ENCODE data around the genes VAPB and STX16.

DNA sequence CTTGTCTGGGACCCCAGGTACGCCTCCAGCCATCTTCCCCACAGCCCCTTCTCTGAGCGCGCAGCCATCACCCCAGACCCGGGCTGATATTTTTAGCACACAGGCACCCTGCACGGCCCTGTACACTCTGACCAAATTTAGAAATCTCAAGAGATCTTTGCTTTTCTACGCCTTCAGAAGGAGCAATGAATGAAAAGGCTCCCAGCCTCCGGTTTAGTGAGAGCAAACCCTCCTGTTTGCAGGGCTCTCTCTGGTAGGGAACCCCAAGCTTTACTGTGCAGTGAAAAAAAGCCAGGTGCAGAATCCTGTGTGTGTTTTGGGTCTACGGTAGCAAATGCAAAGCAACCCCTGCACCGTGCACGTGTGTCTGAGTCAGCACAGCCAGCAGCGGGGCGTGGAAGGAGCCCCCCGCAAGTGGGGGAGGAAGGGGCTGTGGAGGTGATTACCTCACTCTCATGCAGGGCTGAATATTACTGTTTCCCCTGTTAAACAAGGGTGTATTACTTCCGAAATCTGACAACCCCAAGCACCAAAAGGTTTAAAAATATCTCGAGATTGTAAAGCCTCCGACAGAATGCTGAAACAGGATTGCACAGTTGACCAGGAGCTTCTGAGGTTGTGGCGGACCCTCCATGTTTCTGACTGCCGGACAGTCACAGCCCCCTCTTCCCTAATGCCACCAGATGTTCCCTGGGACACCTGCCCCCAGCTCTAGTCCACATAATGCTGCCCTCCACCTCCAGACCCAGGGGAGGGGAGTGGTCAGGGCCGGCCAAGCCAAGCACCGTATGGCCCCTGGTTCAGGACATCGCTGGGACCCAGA, 44.1 kb downstream of the CTCFL start:
- PRO-cap, 2 experiments = no peak in any of the 2 experiments

- PRO-cap, 2 experiments = no peak in any of the 2 experiments
Measured at GRCh38 chr20:57531941-57532513, 7.1 kb upstream of the CTCFL start.

DNA sequence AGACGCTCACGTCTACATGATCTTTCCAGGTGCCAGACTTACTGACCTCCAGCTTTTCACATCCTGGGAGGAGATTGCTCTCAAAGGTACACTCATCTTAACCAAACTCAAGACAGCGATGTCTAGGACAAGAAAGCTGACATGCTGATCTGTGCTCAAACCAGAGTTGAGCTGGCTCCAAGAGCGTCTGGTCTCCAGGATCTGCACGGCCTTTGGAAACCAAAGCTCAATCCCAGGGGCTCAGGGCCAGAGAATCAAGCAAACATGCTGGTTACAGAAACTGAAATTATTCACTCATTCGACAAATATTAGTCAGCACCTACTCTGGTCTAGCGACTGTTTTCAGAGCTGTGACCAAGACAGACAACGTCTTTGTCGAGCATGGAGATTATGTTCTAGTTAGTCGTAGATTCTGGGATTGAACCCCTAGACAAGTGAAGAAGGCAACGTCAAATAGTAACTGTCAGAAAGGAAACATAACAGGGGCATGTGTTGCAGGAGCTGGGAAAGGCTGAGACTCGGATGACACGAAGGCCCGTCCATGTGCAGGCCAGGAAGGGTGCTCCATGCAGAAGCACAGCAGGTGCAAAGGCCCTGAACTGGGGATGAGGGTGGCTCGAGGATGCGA, 12.7 kb upstream of the PCK1 start:
- PRO-cap, 2 experiments = no peak in any of the 2 experiments

GRCh38 chr20:57563926-57564477, 3.1 kb downstream of the PCK1 start:
- PRO-cap, 2 experiments = no peak in any of the 2 experiments

- PRO-cap, 2 experiments = no peak in any of the 2 experiments
Measured at GRCh38 chr20:57593574-57594443, 26.4 kb downstream of the ZBP1 start.

- PRO-cap, 2 experiments = no peak in any of the 2 experiments
Measured at GRCh38 chr20:57618771-57619857, 1.1 kb downstream of the ZBP1 start.

DNA sequence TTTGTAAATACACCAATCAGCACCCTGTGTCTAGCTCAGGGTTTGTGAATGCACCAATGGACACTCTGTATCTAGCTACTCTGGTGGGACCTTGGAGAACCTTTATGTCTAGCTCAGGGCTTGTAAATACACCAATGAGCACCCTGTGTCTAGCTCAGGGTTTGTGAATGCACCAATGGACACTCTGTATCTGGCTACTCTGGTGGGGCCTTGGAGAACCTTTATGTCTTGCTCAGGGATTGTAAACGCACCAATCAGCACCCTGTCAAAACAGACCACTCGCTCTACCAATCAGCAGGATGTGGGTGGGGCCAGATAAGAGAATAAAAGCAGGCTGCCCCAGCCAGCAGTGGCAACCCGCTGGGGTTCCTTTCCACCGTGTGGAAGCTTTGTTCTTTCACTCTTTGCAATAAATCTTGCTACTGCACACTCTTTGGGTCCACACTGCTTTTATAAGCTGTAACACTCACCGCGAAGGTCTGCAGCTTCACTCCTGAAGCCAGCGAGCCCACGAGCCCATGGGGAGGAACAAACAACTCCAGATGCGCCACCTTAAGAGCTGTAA, 9.2 kb upstream of the ZBP1 start:
- PRO-cap, 2 experiments = no peak in any of the 2 experiments

GRCh38 chr20:57707608-57708394, 2.0 kb downstream of the PMEPA1 start:
- PRO-cap, 2 experiments = no peak in any of the 2 experiments

DNA sequence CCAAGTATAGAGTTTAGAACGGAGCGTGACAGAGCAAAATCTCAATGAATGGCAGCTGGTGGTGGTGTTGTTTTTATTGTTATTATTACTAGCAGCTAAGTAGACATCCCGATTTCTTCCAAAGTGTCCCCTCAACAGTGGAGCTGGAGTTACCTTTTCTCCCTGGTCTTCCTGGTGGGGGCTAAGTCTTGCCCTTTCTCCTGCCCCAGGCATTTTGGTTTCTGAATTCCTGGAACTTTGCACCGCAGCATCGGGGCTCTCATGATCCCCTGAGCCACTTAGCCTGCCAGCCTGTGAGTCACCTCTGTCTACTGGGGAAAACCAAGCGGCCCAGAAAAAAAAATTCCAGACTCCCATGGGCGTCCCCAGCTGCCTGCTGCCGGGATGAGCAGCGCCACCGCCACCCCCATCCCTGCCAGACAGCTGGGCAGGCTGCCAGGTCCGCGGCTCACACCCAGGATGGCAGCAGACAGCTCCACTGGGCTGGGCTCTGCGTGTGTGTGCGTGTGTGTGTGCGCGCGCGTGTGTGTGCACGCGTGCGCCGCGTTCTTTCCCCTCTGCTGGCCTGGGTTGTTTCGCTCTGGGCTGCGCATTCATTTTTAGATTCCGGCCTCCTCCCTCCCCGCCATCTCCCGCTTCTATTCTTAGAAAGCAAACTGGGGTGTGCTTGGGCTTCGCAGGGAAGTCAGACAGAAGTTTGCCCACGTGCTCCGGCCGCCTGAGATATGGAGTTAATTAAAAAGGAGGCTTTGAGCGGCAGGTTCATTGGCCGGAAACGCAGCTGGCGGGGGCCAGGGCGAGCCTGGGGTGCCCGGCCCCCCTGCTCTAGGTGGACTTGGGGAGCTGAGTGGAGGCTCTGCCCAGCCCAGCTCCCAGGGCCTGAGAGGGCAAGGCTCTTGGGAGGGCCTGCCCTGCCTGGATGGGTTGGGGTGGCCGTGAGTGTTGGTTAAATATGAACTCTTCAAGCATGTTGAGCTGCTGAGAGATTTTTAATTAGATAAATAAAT, 38.9 kb upstream of the PMEPA1 start:
- PRO-cap, 2 experiments = peak in 1 of 2 experiments; most common minus-strand start position 567 of the sequence (in 1)

DNA sequence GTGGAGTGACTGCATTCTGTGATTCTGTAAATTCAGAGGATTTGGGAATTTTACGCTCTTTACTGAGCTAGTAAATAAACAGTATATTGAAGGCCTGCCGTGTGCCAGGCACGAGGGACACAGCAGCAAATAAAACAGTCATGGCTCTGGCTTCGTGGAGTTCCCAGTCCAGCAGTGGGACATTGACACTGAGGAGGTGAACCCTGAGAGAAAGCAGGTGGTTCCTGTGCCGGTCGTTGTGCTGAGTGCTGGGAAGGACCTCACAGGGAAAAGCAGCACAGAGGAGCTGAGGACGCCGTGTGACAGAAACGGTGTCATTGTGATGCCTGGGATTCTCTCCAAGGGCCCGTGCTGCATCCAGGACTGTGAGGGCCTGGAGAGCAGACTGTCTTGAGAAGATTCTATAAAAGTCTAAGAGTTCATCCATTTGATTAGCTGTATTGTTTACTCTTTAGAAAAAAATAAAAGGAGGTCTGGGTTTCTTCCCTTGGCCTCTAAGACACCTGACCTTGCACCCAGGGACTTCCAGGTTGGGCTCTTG, 189.9 kb upstream of the C20orf85 start:
- PRO-cap, 2 experiments = no peak in any of the 2 experiments

DNA sequence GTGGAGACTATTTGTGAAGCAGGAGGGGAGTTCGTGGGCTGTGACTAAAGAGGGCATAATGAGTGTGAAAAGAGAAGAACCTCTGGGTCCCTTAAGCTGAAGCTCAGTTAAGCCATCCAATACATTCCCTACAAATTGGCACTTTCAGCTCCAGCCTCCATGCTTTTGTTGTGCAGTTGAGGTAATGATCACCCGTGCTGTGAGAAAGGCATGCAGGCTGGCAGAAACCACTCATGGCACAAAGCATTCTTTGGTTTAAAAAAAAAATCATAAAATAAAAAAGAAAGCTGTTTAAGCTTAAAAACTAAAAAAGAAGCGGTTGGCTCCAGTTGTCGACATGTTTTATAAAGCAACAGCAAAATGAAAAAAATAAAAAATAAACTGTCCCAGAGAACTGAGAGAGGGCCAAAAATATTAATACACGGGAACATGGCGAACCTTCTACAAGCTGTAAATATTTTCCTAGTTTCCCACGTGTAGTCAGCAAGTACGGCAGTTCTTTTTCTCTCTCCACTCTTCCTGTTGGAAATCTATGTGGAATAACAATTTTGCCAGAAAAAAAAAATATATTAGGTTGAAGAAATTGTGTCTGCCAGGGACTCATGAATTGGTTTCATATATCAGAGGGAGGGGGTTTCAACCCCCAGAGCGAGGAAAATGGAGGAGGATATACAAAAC, 4.5 kb upstream of the C20orf85 start:
- PRO-cap, 2 experiments = no peak in any of the 2 experiments

- PRO-cap, 2 experiments = no peak in any of the 2 experiments
Measured at GRCh38 chr20:58225423-58225656, 3.1 kb downstream of the ANKRD60 start.

DNA sequence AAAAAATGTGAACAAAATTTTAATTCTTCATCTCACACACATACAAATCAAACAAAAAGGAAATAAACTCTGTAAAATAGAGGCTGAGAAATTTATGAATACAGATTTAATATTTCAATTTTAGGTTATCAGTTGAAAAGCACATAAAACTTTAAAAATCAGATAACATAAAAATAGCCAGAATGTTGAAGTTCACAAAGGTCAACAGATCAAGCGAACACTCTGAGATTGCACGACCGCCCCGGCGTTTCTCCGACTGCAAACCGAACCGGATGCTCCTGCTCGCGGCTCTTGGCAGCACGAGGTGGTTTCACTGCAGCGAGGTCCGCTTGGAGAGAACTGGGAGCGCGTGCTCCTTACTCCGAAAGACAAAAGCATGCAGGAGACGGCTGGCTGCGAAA, 8.0 kb upstream of the ANKRD60 start:
- PRO-cap, 2 experiments = no peak in any of the 2 experiments

GRCh38 chr20:58310377-58311119, 1.0 kb downstream of the RAB22A start:
- PRO-cap, 2 experiments = no peak in any of the 2 experiments

GRCh38 chr20:58373629-58374980, 14.9 kb upstream of the VAPB start:
- PRO-cap, 2 experiments = no peak in any of the 2 experiments

- PRO-cap, 2 experiments = peak in 2 of 2 experiments; most common plus-strand start chr20:58389203 (in 2); most common minus-strand start chr20:58389565 (in 2)
Measured at GRCh38 chr20:58389045-58390028, at the start of gene VAPB. TSS of gene VAPB (plus strand) at chr20:58389229.

GRCh38 chr20:58596847-58597484, 54.1 kb upstream of the STX16 start:
- PRO-cap, 2 experiments = no peak in any of the 2 experiments

DNA sequence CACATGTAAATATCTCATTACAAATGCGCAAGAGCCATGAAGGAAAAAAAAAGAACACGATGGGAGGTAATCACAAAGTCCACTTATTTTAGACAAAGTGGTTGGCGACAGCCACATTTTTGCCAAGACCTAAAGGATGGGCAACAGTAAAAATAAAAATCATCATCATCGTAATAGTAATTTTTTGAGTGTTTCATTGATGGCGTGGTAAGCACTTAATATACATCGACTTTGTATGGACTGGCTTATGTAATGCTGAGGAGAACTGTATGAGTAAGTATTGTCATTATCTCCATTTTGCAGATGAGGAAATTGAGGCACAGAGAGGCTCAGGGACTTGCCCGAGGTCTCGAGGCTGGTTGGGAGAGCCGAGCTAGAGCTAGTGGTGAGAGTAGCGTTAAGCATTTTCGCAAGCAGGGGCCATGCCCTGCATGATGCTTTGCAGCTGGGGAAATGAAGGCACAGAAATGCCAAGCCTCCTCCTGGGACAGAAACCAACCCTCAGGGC, 31.3 kb upstream of the STX16 start:
- PRO-cap, 2 experiments = no peak in any of the 2 experiments

DNA sequence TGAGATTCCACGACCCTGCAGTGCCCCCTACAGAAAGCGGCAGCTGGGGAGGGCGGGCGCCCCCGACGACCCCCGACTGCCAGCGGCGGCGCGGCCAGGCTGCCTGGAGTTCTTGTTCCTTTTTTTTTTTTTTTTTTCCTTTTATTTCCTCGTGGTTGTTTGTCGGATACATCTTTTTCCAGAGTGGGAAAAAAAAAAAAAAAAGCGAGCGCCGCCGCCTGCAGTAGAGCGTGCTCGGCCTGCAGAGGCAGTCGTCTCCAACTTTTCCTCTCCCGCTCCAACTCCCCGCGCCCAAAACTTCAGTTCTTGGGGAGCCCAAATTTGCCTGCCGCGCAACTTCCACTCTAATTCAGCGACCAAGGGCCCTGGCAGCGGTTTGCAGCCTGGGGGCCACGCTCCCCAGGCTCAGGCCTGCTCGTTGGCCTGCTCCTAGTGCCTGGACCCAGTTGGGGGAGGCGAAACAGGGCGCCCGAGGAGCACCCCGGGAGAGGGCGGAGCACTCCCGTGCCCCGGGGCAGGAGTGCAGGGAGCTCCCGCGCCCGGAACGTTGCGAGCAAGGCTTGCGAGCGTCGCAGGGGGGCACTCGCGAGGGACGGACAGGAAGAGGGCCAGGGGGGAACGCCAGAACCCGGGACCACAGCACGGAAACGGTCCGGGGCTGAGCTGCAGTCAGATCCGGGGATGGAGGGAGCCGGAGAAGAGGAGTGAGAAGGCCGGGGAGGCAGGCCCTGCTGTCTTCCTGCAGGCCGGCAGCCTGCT, at the start of gene STX16:
STX16 (plus strand) TSS at position 672 of the 759 bp plus-strand sequence.
- PRO-cap, 2 experiments = peak in 2 of 2 experiments; most common plus-strand start position 672 of the sequence (in 2); most common minus-strand start position 448 of the sequence (in 2)

DNA sequence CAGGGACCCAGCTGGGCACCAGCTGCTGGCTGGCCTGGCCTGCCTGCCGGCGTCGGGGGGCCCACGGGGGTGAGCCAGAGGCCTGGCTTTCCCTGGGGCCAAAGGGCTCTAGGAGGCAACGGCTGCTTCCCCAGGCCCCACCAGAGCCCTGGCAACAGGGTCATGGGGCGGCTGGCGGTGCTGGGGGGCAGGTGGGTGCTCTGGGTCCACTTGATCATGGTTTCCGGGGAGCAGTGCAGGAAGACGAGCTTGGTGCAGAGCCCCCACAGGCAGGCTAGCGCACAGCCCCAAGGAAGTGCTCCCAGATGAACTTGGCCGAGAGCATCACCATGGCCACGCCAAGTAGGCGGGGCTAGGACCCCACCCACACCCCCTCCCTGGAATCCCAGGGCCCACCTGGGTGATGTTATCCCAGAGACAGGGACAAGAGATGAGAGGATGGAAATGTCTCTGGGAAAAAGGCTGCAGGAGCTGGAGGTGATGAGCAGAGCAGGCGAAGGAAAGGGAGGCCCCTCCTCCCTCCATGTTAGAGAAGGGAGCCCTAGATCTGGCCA, 24.5 kb downstream of the NPEPL1 start:
- PRO-cap, 2 experiments = no peak in any of the 2 experiments